ENCODE results near the genes METTL7B, ERBB3 and MIP.

- RRBS = 63% methylated on average over 2 of the region's 16 CpGs
Measured at GRCh38 chr12:55680850-55682010, at the start of gene METTL7B. Gene METTL7B (plus strand): TSS chr12:55681736.

- RRBS = no CpG with 5 or more reads among the region's 9 CpGs
Measured at GRCh38 chr12:55700745-55701191, 6.9 kb downstream of the ITGA7 start.

DNA sequence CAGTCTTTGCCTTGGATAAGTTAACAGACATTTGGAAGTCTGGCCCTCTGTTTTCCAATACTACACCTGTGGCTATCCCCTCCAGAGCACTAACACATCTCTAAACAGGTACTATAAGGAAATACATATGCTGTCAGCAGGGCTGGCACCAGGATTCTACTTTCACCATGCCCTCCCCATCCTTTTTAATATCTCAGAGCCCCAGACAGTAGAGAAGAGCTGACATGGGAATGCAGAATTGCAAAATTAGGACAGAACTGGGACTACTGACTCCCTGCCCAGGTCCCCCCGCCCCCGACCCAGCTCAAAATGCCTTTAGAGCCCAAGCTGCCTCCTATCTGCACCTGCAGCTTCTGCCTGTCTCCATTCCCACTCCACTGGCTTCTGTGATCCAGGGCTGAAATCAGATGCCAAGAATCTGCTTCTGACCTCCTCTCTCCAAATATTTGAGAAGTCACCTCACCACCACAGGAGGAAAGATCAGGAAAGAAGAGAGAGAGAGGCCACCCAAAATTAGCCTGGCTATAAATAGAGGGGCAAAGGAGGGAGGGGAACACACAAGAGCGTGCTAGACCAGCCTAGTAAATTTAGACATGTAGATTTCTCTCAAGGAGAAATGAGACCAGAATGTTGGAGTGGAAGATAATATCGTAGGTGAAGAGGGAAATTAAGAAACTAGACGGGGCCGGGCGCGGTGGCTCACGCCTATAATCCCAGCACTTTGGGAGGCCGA, 1.9 kb upstream of the ITGA7 start:
- RRBS = no CpG with 5 or more reads among the region's 10 CpGs

GRCh38 chr12:55715141-55715710, 620 bp upstream of the BLOC1S1 start:
- RRBS = no CpG with 5 or more reads among the region's 10 CpGs

DNA sequence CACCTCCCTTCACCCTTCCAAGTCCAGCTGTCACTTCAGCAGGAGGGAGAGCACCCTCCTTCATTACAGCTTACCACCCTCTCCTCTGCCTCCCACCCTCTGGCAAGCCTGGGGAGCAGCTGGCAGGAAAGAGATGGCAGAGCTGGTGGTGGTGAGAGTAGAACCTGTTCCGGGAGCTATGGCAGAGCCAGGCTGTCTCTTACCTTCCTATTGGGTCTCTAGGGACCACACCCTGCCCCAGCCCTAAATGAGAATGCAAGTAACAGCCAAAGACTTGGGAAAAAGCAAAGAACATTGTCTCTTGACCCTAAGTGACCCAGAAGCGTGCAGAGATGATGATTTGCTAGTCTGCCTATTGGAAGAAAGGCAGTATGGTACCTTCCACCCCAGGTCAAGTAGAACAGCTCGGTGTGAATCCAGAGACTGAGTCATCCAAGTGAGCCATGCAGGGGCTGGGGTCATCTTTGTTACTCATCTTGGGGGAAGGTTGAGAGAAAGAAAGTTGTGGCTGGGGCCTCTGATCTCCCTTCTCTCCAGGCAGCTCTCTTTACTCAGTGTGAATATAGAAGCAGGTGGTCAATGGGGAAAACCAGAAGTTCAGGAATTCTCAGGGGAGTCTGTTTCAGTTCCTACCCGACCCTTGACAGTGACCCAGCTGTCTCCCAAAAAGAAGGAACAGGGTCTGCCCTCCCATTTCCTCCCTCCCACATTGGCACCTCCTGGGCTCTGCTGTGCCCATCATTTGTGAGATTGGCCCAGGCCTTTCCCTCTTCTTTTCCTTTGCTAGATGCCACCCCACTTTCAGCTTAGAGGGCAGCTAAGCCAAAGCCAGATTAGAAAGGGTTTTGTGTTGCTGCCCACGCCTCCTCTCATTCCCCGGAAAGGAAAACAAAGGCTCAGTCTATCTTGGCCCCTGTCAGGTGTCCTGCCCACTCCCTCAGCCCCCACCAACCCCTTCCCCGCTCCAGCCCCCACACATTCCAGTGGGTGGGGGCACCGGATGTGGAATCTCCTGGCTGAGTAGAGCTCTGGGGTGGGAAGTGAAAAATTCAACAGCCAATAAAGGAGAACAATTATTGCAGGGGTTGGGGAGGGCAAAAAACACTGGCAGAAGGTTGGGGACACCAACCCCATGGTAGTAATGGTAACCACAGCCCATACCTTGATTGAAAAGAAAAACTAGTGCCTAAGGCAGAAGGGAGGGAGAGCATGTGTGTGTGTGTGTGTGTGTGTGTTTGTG, 1.9 kb downstream of the BLOC1S1 start:
- RRBS = 79% methylated on average over 2 of the region's 8 CpGs

DNA sequence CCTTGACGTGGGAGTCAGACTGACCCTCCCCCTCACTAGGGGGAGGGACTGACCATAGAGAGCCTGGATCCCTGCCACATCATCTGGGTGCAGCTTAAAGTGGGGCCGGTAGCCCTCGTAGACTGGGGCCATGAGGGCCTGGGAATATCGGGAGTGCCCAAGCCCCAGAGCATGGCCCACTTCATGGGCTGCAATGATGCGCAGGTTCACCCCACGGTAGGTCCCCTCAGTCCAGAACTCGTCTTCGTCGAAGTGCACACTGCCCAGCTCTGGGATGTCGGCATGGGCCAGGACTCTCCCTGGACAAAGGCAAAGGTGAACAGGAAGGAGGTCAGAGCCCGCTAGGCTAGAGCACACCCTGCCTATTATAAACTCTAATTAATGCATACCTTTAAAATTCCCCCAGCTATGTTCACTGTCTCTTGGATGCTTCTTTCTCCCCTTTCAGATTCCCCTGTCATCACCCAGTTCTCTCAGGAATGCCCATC, 3.2 kb downstream of the MMP19 start:
- RRBS = no CpG with 5 or more reads among the region's 11 CpGs

DNA sequence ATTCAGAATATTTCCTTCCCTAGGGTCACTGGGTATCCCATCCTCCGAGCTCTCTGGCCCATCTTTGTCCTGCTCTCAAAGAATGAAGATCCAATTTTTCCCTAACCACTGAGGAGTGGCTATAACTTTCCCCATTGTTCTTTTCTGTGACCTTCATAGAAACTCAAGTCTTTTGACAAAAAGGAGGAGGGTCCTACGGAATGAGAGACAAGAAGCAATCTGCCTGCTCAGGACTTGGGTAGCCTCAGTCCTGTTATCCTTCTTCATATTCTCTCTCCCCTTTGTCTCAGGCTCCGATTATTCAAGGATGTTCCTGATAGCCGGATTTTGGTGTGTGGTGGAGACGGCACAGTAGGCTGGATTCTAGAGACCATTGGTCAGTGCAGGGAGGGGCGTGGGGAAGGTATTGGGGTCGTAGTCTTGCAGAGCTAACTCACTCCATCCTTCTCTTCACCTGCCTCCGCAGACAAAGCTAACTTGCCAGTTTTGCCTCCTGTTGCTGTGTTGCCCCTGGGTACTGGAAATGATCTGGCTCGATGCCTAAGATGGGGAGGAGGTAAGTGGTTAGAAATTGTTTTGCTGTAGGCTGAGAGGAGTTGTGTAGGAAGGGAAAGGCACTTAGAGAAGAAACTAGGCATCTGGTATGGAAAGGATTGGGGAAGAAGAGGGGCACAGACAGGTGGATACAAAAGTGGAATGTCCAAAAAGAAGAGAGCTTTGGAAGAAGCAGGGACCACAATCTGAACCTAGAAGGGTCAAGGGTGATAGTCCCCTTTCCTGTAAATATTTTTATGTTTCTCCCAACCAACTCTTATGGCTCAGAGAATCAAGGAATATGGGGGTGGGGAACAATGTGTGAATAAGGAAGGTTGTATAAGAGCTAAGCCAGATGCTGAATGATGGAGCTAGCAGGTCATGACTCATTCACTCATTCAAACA, 11.0 kb downstream of the DGKA start:
- RRBS = no CpG with 5 or more reads among the region's 9 CpGs

- RRBS = no CpG with 5 or more reads among the region's 5 CpGs
Measured at GRCh38 chr12:55956426-55956743, 9.5 kb downstream of the PMEL start.

DNA sequence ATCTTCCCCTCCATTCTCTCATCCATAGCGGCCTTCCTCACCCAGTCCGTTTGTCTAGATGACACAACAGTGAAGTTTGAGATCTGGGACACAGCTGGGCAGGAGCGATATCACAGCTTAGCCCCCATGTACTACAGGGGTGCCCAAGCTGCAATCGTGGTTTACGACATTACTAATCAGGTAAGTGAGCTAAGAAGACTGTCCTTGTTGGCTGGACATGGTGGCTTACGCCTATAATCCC, 7.2 kb upstream of the SUOX start:
- RRBS = no CpG with 5 or more reads among the region's 6 CpGs

GRCh38 chr12:56042777-56043204, 1.1 kb downstream of the RPS26 start:
- RRBS = no CpG with 5 or more reads among the region's 9 CpGs

- RRBS = no CpG with 5 or more reads among the region's 6 CpGs
Measured at GRCh38 chr12:56044235-56044638, 2.5 kb downstream of the RPS26 start.

DNA sequence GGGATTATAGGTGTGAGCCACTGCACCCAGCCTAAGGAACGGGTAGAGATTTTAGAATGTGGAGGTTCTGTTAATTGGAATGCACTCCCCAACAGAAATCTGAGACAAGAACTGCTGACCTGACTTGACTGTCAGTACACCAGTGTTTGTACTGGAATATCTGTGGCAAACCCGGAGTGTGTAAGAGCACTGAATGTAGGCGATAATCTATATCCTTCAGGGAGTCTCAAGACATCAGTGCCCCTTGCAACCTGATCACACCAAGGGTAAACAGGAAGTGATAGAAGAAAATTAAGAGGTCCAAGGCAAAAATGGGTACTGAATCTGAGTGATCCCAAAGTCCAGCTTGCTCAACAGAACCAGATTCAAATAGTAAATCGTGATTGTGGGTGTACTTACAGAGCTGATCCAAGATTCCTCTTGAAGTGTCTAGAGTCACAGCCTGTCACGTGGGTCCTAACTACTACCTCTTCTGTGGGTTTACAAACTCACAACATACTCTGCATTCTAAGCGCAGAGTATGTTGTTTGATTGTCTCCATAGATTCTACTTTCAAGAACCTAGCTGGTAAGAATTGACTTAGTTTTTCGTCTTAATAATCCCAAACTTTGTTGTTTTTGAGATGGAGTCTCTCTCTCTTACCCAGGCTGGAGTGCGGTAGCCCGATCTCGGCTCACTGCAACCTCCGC, 3.8 kb downstream of the RPS26 start:
- RRBS = no CpG with 5 or more reads among the region's 11 CpGs

DNA sequence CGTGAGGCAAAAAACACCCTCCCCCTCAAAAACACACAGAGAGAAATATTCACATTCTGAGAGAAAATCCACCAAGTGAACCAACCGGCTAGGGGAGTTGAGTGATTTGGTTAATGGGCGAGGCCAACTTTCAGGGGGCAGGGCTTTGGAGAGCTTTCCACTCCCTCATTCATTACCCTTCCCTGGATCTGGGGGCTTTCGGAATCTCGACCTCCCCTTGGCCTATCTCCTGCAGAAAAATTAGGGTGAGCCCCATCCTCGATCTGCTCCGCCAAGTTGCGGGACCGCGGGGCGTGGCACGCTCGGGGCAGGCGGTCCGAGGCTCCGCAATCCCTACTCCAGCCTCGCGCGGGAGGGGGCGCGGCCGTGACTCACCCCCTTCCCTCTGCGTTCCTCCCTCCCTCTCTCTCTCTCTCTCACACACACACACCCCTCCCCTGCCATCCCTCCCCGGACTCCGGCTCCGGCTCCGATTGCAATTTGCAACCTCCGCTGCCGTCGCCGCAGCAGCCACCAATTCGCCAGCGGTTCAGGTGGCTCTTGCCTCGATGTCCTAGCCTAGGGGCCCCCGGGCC, at the start of gene ERBB3:
Gene ERBB3 (plus strand): TSS at position 476 of the 575 bp plus-strand sequence.
- RRBS = 11% methylated on average over 6 of the region's 35 CpGs

- RRBS = no CpG with 5 or more reads among the region's 6 CpGs
Measured at GRCh38 chr12:56143077-56143601, 9.2 kb upstream of the MYL6B start.

- RRBS = no CpG with 5 or more reads among the region's 15 CpGs
Measured at GRCh38 chr12:56143602-56144849, 8.4 kb upstream of the MYL6B start.

DNA sequence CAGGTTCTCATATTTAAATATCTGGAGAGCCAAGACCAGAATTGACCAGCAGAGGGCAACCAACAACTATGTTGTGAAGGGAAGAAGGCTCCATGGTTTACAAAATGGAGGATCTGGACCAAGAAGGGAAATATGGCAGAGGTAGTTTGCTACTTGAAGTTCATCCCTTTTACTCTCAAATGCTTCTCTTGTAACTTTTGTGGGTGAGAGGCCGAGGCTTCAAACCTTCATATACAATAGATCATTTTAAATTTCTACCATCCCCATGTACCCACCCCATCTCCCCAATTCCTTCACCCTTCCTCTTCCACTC, 3.8 kb upstream of the SMARCC2 start:
- RRBS = no CpG with 5 or more reads among the region's 1 CpG

DNA sequence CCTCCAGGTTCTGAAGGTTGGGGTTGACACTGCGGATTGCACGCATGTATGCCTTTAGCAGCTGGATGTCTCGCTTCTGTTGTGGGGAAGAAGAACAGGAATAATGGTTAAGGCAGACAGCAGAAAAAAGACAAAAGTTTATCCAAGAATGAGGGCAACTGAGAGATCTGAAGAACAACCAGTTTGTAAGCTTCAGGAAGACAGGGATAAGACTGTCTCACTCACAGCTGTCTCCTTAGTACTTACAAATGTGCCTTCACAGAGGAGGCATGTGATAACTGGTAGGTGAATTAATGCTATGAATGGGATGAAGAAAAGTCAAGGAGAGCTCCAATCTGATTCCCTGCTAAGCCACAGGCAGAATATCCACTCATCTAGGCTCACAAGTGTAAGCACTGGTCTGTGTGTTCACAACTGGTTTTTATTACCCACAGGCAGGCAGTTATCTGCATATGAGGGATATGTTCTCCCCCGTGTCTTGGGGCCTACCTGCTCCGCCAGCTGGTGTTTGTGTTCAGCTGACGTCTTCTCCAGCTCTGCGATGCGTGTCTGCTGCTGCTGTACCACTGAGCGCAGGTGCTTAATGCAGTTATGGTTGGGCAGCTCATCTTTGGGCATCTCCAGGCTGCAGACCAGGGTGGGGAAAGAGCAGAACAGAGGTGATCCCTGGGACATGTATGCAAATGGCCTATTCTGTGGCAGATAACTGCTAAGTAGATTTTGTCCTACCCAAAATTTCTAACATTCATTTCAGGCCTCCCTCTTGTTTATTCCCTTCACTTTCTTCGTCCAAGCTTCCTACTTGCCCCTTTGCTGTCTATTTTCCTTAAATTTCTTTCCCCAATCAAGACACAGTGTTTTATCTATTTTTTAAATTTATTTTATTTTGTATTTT, 13.8 kb downstream of the RNF41 start:
- RRBS = no CpG with 5 or more reads among the region's 10 CpGs

GRCh38 chr12:56361575-56361835, 1.2 kb downstream of the APOF start:
- RRBS = no CpG with 5 or more reads among the region's 5 CpGs

- RRBS = no CpG with 5 or more reads among the region's 1 CpG
Measured at GRCh38 chr12:56454596-56454795, at the start of gene MIP. Gene MIP (minus strand): TSS chr12:56454657.

GRCh38 chr12:56462473-56463064, 5.8 kb upstream of the SPRYD4 start:
- RRBS = no CpG with 5 or more reads among the region's 1 CpG